A172 (cell line): ENCODE measurements around a stretch of chr7.

GRCh38 chr7:139362146-139362892 lies 2.6 kb downstream of the LUC7L2 start:
- RAMPAGE, long total RNA: no peak

DNA sequence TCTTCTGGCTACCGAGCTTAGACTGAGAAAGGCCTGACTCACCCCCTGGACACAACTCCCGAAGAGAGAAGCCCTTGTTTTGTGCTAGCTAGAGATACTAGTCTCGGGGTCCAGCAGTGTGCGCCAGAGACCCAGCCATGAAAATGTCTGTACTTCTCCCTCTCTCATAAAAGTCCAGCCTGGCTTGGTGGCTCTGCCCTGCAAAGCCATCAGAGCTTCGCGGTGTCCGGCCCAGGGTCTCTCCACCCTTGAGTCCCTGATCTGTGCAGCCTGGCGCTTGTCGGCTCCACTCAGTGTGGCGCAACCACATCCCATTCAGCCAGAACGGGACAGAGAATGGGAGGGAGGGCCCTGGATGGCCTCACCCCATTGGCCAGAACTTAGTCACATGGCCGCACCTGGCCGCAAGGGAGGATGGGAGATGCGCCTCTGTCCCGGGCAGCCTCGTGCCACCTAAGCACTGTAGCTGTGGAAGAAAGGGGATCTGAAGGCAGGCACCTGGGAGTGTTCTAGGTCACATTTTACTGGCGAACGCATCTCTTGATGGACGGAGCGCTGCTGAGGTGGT lies 18.7 kb downstream of the CLEC2L start:
- RAMPAGE, long total RNA: no peak

GRCh38 chr7:139565386-139566281 lies 42.1 kb downstream of the CLEC2L start:
- RAMPAGE, long total RNA: no peak

GRCh38 chr7:139646921-139647552 lies 123.6 kb downstream of the CLEC2L start:
- RAMPAGE, long total RNA: no peak

DNA sequence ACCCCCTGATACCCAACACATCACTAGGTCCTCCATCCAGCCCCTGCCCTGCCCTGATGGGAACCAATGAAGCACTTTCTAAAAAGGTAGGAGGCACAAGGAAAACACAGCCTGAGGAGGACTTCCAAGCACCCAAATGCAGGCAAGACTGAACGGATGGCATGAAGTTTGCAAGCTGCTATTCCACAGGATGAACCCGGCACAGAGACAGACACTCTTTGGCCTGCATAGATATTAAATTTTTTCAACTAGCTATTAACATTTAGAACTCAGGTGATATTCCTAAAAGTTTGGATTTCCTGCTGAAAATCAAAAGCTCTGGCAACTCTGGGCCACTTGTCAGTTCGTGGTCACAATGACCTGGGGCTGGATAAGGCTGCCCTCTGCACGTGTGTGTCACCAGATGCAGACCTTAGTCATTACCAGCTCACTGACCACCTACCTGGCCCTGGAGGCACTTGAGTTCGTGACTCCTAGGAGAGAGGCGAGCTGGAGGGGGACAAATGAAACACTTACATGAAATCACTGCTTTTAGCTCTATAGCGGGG lies 126.6 kb downstream of the HIPK2 start:
- RAMPAGE, long total RNA: no peak

DNA sequence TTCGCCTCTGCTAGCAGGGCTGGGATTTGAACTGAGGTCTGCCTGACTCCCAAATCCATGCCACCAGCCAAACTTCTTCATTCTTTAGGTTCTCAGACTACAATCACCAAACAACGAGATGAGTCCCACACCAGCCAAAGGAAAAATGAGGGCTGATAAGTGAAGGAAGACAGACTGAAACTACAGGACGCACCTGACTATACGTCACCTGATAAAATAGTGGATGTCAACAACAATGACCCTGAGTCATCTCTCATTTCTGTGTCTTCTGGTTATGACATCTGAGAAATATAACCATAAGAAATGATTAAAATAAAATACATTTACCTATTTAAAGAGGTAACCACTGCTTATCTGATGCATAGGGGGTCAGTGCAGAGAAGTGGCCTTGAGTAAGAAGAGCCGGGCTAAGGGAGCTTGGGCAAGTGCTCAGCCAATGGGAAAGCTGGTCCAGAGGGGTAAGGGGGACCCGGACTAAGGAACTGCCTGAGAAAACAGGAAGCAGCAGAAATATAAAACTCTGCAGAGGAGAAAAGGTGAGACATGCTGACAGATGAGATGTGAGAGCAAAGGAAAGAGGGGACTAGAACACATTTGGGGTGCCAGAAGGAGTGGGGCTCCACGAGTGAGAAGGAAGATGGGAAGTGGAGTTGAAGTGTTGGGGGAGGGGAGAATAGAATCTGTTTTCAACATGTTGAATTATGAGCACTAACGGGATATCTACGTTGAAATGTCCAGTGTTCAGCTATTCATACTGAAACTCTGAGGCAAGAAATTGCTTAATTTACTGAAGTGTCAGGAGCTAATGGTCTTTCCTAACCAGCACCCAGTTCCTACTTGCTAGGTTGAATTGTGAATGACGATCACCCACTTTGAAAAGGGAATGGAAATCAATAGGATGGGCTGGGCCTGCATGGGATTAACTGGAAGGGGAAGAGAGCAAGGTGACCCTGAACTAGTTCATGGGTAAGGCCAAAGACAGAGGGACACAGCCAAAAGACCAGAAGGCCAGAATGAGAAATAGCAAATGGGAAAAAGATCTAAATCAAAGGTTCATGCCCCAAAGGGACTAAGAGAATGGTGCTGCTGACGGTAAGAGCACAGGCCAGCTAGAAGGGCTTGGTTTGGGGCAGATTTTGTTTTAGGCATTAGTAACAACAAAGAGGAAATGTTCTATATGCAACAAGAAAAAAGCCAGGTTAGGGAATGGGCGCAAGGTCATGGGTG lies 51.6 kb downstream of the HIPK2 start:
- RAMPAGE, long total RNA: no peak

DNA sequence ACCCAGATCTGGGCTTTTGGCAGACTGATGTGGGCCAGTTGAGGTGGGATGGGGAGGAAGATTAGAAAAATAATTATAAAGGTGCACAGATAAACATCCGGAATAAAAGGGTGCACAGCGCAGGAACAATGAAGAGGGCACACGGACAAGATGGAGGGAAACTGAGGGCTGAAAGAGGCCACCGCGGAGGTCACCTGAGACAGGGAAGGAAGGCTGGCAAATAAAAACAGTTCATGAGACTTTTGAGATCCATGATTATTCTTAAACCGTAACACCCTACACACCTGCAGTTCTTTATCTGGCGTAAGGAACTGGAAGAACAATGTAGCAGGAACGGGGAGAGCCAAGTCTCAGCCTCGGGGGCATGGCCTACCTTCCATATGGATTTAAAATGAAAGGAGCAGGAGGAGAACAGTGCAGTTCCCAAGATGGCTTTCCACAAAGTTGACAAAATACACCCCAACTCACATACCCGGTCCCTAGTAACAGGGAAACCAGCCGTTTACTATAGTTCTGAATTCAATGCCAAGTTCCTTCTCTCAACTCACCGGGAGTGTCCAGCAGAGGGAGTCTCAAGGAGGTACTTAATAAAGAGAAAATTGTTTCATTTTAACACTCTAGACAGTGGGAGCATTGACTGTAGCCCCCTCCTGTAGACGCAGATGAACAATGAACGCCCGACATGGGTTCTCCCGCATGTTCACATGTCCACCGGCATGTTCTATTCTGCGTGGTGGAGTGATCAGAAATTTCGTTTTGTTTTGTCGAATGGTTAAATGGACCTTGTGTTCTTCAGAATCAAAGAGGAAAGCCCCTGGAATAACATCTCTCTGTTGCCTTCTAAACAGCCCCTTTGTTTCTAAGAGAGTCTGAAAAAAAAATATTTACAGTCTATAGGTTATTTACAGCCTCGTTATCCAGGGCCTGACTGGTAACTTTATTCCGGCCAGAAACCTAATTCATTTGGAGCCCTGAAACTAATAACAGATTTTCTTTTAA lies 2.1 kb downstream of the HIPK2 start:
- RAMPAGE, long total RNA: no peak

DNA sequence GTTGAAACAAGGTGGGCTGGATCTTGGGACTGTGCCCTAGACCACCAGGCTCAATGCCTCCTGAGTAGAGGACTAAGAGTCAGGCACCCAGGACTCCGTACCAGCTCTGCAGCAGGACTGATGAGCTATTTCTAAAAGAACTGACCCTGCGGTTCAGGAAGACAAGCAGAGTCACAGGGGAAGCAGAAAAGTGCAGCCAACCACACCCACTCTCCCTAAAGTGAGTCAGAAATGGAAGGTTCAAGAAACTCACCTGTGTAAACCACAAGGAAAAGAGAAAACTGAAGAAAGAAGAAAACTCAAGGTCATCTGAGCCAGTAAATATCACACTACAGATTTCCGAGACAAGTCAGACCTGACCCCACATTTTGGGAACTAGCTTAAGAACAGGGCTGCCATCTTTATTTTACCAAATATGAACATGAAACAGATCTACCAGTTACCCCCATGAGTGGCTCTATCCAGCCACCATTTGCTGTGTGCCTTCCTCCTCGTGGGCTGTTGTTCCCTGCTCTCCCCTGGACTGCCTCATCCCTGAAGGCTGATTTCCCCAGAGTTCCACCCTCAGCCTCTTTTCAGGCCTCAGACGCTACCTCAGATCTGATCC lies 2.4 kb downstream of the PARP12 start:
- RAMPAGE, long total RNA: no peak

- RAMPAGE, long total RNA: no peak
Measured at GRCh38 chr7:140107624-140108455, 45.1 kb upstream of the PARP12 start.

GRCh38 chr7:140175178-140175916 lies 1.4 kb downstream of the KDM7A start:
- RAMPAGE, long total RNA: no peak

DNA sequence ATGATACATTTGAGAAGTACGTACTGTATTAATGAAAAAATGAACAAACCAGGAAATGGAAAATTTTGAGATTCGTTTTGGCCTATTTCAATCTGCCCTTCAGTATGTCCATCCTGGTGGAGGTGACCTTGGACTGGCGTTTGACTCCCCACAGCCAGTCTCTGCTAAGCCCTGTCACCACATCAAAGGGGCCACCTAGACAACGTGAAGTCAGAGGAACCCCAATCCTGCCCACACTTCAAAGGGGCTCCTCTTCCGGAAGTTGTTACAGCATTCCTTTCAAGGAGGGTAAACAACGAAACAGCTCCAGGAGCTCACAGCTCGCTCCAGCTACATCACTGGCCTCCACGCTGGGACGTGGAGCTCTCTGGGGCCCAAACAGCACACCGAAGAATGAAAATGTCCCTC lies 52.7 kb upstream of the KDM7A start:
- RAMPAGE, long total RNA: no peak

DNA sequence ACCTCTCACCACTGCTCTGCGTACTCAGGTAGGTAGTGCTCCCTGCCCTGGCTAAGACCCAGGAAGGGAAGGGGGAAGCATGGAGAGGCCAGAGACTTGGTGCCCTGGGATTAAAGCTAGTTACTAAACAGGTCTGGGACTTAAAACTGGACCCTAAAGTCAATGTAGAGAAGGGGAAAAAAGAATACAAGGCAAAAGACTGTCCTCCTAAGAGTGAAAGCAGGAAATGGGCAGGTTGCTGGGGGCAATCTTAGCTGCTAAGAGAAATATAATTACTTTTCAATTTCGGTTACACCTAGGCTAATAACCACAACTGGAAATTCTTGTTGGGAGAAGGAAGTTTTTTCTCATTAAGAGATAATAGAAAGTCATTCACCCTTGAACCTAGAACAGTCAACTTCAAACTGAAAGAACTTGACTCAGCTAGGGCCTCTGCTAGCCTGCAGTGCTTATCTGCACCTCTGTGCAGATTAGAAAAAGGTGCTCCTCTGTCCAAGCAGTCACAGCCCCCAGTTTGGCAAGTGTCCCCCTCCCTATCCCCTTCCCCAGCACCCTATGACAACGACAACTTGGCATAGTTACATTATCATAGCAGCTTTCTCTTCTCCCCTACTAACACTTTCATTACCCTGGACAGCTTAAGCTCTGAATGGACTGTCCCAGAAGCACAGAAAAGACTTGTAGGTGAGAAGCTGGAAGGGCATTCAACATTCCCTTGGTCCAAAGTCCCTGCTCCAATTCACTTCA lies 65.7 kb upstream of the KDM7A start:
- RAMPAGE, long total RNA: no peak

DNA sequence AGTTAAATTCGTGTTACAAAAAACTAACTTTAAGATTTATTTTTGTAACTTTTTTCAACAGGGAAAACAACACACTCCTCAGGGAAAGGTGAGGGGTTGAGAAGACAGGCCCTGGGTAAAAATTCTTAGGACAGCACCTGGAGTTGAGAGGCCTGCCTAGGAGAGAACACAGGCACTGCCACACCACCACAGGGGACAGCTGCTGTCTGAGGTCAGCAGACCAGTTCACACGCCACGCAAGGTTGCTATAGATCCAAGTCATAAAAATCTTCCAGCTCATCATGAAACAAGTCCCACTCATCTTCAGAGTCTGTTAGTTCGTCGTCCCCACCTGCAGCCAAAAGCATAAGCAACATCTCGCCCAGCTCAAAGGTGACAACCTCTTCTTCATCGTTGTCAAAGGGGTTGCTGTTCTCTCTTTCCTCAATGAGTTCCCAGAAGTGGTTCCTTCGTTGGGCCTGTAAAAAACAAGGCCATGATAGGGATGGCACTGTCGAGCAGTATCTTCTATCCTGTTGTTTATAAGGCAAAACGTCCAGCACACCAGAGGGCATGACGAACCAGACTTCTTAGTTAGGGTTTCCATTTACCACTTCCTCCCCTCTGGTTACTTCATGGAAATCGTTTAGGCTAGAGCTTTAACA lies 24.9 kb downstream of the MKRN1 start:
- RAMPAGE, long total RNA: no peak

DNA sequence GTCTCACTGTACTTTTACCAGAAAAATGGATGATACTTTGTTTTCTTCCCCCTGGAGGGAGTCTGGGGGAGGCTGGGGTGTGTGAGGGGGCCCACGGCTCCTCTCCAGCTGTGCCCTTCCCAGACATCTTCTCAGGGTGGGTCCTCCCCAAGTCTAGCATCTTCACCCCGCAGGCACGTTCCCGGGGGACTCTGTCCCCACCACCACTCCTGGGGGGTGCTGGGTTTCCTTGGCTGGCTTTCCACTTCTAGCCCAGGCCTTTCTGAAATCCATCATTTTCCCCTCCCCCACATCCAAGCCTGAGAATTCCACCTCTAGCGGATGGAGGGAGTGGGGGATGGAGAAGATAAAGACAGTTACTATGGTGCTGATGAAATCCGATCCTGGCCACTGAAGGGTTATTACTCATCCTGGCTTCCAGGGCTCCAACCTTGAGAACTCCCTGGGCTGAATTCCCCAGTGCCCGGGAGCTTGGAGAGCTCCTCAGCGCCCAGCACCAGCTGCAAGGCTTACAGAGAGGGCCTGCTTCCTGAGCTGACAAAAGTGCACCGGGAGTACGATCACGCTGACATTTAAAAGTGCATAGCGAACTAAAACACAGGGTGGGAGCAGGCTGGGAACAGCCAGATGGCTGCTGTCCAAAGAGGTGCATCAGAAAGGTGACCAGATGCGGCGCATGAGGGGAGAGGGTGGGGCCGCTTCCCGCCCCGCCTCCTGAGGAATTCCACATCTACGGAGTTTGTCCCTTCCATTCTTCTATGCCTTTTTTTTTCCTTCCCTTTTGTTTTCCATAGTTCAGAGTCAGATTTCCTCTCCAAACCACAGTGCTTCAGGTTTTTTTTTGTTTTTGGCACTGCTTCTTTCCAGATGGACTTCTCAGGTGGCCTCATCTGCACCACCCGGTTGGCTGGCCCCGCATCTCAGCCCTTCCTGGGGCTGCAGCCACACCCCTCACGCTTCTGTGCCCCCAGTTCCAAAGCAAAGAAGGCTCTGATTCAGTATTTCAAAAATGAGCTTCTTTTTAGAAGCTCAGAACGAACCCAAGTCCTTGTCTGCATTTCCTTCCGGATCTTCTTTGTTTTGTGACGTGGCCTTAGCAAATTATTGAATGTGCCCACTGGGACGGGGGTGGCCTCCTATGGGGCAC lies 62.3 kb upstream of the MKRN1 start:
- RAMPAGE, long total RNA: no peak

DNA sequence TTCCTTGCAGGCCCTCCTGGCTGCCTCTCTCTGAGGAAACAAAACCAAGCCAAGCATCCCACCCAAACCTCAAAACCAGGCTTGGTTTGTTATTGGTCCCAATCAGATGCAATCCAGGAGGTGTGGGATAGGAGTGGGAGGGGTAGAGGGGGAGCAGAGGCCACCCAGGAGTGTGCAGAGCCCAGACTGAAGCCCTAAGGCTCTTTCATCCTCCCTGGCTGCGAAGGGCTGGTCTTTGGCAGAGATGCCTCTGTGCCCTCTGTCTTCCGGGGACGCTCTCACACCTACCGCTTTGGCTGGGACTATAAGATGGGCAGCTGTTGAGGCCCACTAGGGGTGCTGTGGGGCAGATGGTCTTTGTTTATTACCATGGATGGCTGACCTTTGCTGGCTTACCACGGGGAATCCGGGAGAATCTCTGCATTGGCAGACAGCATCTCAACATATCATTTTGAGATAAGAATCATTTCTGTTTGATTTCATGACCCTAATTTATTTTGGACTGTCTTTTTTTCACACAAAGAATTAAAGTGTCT lies 6.4 kb upstream of the DENND2A start:
- RAMPAGE, long total RNA: no peak

GRCh38 chr7:140782848-140783437 lies 86.4 kb downstream of the NDUFB2 start:
- RAMPAGE, long total RNA: no peak

GRCh38 chr7:141460703-141461381 lies 90.4 kb upstream of the AGK start:
- RAMPAGE, long total RNA: no peak

- RAMPAGE, long total RNA: no peak
Measured at GRCh38 chr7:141573503-141574019, 22.4 kb downstream of the AGK start.

- RAMPAGE, long total RNA: no peak
Measured at GRCh38 chr7:141585729-141586204, 34.6 kb downstream of the AGK start.

- RAMPAGE, long total RNA: no peak
Measured at GRCh38 chr7:141654334-141655095, 47.5 kb downstream of the DENND11 start.